ENCODE data around the genes ITGA10, LIX1L and CHD1L.

GRCh38 chr1:121118238-121118864 is 65.8 kb downstream of the FAM72B start:
- CAGE, long polyA plus RNA = no peak
- RRBS = no CpG with 5 or more reads among the region's 44 CpGs

DNA sequence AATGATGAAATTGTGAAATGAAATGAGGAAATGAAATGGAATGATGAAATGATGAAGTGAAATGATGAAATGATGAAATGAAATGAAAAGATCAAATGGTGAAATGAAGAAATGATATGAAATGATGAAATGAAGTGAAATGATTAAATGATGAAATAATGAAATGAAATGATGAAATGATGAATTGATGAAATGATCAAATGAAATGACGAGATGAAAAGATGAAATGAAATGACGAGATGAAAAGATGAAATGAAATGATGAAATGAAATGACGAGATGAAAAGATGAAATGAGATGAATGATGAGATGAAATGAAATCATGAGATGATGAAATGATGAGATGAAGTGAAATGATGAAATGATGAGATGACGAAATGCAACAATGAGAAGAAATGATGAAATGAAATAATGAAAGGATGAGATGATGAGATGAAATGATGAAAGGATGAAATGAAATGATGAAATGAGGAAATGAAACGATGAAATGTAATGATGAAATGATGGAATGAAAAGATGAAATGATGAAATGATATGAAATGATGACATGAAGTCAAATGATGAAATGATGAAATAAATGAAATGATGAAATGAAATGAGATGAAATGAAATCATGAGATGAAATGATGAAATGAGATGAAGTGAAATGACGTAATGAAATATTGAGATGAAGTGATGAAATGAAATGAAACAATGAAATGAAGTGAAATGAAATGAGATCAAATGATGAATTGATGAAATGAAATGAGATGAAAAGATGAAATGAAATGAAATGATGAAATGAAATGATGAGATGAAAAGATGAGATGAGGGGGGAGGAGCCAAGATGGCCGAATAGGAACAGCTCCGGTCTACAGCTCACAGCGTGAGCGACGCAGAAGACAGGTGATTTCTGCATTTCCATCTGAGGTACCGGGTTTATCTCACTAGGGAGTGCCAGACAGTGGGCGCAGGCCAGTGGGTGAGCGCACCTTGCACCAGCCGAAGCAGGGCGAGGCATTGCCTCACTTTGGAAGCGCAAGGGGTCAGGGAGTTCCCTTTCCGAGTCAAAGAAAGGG is 216.2 kb downstream of the SRGAP2C start:
- CAGE, long polyA plus RNA = no peak
- RRBS = no CpG with 5 or more reads among the region's 18 CpGs

DNA sequence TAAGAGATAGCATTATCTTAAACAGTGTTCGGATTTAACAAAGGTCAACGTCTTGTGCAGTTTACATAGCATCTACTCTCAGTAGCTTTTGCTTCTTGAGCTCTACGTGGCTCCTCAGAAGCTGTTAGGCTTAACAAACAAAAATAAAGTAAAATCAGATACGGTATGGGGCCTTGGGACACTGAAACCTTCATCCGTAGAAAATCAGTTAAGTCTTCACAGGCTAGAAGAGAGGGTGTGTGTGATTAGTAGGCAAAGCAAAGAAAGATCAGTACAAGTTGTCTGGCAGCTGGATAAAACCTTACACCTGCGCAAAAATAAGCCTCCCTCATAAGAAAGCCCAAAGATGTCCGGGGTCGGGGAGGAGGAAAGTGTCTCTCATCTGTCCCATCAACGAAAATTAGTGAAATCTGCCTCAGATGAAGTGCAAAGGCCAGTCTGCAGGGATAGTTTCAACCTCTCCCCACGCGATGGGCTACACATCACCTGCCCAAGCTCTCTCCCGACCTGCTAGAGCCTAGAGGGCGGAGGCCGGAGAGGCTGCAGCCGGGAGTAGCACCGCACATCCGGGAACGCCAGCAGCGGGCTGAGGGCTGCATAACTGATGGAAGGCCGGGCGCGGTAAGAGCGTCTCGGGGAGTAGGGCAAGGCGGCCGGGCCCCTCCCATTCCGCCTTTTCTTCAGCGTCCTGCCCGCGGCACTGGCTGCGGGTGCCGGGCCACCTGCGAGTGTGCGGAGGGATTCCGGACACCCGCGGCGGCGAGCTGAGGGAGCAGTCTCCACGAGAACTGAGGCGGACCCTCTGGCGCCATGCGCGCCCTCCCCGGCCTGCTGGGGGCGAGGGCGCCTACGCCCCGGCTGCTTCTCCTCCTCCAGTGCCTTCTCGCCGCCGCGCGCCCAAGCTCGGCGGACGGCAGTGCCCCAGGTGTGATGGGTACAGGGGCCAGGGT is 334.0 kb downstream of the SRGAP2C start:
- CAGE, long polyA plus RNA = no peak
- RRBS = 5% methylated on average over 15 of the region's 57 CpGs

- CAGE, long polyA plus RNA = no peak
- RRBS = no CpG with 5 or more reads among the region's 9 CpGs
Observed at GRCh38 chr1:121586597-121587179, 401.9 kb downstream of the SRGAP2C start.

DNA sequence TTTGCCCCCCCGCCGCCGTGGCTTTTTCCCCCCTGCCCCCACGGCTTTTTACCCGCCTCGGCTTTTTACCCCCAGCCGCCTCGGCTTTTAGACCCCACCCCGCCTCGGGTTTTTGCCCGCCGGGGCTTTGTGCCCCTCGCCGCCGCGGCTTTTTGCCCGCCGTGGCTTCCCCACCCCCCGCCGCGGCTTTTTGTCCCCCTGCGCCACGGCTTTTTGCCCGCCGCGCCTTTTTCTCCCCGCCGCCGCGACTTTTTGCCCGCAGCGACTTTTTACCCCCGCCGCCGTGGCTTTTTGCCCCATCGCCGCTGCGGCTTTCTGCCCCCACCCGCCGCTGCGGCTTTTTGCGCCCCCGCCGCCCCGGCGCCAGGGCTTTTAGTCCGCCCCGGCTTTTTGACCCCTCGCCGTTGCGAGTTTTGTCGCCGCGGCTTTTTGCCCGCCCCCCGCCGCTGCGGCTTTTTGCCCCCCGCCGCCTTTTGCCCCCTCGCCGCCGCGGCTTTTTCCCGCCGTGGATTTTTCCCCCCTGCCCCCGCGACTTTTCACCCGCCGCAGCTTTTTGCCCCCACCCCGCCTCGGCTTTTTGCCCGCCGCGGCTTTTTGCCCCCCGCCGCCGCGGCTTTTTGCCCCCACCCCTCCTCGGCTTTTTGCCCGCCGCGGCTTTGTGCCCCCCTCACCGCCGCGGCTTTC is 408.3 kb downstream of the H3-7 start:
- CAGE, long polyA plus RNA = no peak
- RRBS = no CpG with 5 or more reads among the region's 86 CpGs

DNA sequence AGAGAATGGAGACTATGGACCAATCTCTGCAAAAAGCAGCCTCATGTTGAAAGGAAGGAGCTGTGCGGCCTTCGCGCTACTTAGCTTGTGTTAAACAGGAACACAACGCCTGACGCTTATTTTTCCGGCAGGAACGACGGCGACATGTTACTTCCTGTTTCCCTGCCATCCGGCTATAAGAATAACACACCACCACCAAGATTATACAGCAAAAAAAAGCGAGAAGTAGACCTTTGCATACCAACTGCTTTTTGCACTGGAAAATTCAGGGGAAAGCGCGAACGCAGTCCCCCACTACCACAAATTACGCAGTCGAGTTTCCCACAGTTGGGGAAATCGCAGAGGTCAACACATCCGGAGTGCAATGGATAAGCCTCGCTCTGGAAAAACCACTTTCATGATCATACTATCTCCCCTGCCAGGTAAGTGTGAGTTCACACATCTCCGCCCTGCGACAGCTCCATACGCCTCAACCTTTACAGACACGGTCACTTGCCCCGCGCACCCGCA is 206.5 kb downstream of the H3-7 start:
- CAGE, long polyA plus RNA = no peak
- RRBS = no CpG with 5 or more reads among the region's 26 CpGs

- CAGE, long polyA plus RNA = no peak
- RRBS = no CpG with 5 or more reads among the region's 27 CpGs
Observed at GRCh38 chr1:143803938-143804503, 101.8 kb downstream of the H3-7 start.

DNA sequence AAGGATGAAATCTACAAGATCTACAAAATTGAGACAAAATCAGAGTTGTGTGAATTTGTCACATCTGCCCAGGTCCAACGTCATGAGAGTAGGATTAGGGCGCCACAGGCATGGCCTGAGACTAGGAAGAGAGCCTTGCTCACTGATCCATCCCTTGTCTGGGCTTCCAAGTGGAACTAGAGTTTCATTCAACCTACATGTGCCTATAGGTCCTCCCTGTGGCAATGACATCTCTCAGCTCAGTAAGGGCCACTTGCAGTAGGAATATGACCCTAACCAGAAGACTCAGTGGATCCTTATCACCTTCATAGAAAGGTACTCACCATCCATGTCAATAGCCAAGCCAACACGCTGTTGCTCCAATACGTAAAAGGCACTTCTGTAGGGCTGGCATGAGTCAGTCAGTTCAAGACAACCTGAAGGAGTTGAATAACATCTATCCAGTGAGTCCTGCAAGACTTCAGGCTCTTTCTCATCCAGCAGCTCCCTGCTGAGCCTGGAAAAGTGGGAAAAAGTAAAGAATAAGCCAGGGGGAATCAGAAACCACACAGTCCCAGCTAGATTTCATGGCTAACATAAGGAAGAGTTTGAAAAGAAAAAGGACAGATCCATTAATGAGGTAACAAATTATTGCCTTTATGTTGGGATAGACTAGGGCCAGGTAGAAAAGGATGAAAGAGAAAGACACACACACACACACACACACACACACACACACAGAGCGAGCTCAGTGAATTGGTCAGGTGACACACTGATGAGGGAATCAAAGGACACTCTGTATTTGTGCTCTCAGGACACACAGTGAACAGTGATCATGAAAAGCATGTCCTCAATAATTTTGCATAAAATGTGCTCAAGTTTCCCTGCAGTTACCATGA is 33.7 kb downstream of the NBPF15 start:
- CAGE, long polyA plus RNA = no peak
- RRBS = no CpG with 5 or more reads among the region's 5 CpGs

DNA sequence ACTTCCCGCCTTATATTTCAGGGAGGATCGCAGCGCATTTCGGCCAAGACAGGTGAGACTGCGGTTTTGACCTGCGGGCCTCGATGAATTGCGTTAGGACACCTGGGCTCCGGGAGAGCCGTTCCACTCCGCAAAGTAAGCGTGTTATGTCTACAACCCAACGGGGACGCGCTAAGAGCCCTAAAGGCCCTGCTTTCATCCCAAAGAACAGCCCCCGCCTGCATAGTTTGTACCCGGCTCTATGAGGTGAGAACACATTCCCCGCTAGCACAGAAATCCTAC is 32.7 kb upstream of the PPIAL4F start:
- CAGE, long polyA plus RNA = no peak
- RRBS = no CpG with 5 or more reads among the region's 18 CpGs

DNA sequence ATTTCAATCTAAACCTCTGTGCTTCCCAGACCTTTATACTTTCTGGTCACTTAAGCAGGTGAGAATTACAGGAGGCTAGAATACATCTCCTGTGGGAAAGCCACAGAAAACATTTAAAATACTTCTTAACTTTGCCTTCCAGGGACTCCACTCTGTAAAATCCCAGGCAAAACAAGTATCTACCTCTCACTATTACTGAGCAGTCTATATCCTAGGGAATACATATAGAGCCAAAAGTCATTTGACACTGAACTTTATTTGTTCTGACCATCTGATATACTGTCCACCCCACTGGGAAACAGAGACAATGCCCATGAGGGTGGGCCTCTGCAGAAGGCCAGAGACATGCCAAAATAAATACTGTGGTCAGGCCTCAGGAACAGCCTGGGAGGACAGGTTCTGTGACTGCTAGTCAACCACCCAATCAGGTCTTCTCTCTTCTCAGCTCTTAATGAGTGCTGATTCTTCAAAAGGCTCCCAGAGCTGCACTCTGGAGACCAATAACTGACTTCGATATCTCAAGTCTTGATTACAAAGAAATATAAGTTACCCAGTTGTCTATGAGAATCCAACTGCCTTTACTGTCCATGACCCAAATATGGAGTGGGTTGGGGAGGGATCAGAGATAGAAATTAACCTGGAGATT is 5.4 kb upstream of the ANKRD35 start:
- CAGE, long polyA plus RNA = no peak
- RRBS = no CpG with 5 or more reads among the region's 1 CpG

DNA sequence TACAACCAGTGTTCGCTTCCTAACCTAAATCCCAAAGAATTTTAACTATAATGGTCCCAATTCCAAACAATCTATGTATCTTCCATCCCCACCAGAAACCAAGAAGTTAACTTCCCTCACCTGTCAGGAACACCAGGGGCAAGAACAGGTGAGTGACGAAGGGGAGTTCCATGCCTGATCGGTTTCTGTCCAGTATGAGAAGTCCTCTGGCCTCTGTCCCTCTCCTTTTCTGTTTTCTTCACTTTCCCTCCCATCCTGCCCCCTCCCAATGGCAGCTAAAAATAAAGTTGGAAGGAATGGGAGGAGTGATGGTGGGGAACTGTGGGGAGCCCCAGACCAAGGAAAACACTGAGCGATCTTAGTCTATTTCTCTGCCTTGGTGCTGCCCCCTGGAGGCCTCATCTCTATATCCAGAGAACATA is at the start of gene ITGA10:
Gene ITGA10 (minus strand): TSS at position 208 of the 422 bp plus-strand sequence.
- CAGE, long polyA plus RNA = no peak
- RRBS = no CpG with 5 or more reads among the region's 4 CpGs

DNA sequence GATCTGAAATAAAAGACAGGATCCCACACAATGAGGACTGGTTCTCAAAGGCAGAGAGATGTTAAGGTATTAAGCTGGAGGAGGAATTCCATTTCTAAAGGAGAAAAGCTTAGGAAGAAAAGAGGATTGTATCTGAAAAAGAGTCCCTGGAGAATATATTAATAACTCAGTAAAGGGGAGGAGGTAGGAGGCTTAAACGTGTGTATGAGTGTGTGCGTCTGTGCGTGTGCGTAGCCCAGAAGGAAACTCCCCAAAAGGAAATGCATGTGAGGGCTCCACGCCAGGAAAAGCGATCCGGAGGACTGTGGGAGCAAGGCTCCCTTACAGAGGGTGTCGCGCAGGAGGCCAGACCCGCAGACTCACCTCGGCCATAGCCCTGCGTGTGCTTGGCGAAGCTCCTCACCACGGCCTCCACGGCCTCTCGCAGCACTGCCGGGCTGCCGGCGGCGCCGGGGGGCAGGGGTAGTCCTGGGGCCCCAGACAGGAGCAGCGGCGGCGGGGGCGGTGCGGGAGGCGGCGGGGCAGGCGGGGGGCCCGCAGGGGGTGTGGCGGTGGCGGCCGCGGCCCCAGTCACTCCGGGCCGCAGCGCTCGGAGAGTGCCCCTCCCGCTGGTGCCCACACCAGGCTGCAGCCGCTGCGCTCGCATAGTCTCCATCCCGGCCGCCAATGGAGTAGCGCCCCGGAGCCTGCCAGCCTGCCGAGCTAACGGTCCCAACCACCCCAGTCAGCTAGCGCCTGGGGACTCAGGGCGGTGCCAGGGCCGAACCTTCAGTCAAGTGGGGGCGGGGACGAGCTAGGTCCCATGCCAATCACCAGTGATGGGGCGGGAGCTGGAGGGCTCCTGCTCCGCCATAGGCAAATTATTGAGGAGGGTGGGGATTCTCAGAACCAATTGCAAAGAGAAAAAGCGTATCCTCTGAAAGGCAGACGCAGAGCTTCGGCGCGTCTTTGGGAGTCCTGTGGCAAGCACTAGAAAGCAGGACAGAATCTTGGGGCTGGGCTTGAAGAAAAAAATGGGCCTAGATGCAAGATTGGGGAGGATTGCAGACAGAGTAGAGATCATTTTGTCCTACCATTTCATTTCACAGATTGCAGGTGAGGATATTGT is at the start of gene LIX1L:
Gene LIX1L (minus strand): TSS at position 745 of the 1,108 bp plus-strand sequence.
- CAGE, long polyA plus RNA = start-site peak on the minus strand centred at position 718 of the sequence, 28 bp wide, 47 and 107 reads in 2 replicates
- RRBS = under 1% methylated on average over 9 of the region's 60 CpGs

- CAGE, long polyA plus RNA = no peak
- RRBS = no CpG with 5 or more reads among the region's 2 CpGs
Observed at GRCh38 chr1:145959519-145960034, 1.8 kb upstream of the LIX1L start.

DNA sequence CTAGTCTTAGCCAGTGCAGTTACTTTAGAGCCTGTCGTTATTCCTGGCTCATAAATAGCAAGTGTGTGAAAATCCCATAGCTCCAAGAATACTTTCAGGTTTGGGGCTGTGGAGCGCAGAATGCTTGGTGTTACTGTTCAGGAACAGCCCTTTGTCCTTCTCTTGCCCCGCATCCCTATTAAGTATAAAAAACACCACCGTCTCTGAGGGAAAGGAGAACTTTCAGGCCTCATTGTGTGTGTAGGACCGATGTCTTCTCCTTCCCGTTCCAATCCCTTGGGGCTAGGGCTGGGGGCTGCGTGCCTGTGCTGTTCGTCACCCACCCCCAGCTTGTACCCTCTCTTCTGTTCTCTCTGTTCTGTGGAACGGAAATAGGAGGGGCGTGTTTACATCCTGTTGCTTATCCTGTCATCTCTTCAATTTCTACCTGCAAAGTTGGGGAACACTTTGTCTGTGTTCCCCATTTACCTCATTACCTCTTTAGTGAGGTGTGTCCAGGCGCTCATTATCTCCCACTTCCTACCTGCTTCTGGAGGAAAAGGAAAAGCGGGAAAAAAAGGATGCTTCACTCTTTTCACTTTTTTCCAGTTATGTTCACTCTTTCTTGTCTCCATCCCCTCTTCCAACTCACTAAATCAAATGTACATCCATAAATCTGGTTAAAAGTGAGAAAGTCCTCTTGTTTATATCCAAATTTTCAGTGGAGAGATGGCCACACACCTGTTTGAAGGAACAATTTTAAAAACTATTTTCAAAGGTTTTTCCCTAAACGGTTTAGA is 812 bp upstream of the TXNIP start:
- CAGE, long polyA plus RNA = no peak
- RRBS = no CpG with 5 or more reads among the region's 13 CpGs

DNA sequence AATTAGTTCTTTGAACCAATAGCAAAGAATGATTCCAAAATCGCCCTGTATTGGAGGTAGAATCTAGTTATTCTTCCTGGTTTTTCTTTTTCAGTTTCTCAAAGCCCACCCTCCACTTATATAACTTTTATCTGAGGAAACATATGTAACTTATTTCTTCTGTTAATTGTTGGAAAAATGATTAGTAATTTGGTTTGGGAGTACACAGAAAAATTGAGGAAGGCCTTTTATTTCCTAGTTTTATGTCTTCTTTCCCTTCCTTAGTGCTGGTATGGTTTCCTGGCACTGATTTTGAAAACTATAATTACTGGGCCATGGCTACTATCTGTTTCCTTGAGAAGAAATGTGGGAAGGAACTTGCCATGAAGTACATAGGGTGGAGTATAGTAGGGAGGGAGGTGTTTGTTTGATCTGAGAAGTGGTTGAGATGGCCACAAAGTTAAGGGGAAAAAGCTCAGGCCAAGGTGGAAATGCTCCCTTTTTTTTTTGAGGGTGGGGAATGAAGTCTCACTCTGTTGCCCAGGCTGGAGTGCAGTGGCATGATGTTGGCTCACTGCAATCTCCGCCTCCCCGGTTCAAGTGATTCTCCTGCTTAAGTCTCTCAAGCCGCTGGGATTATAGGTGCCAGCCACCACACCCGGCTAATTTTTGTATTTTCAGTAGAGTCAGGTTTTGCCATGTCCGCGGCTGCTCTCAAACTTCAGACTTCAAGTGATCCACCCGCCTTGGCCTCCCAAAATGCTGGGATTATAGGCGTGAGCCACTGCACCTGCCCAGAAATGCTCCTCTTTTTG is 11.4 kb downstream of the HJV start:
- CAGE, long polyA plus RNA = no peak
- RRBS = no CpG with 5 or more reads among the region's 9 CpGs

- CAGE, long polyA plus RNA = no peak
- RRBS = no CpG with 5 or more reads among the region's 2 CpGs
Observed at GRCh38 chr1:146050465-146050882, 28.9 kb upstream of the HJV start.

DNA sequence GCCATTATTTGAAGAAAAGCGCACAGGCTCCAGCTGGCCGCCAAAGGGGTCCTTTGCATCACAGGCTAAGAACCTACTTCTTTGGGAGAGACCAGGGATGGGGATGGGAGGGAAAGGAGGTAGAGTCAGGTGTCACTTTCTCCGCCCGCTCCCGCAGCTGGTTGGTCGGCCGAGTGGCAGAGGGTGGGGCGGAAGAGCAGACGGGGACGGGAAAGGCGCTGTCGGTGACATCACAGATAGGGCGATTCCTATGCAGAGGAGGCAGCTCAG is 64.8 kb upstream of the PPIAL4H start:
- CAGE, long polyA plus RNA = no peak
- RRBS = no CpG with 5 or more reads among the region's 13 CpGs

GRCh38 chr1:147242163-147242873 is at the start of gene CHD1L:
Gene CHD1L (plus strand): TSS chr1:147242684.
- CAGE, long polyA plus RNA = start-site peak on the plus strand at chr1:147242693-147242754, 179 and 145 reads in 2 replicates
- RRBS = 2% methylated on average over 4 of the region's 56 CpGs

- CAGE, long polyA plus RNA = no peak
- RRBS = no CpG with 5 or more reads among the region's 7 CpGs
Observed at GRCh38 chr1:147423085-147423303, 118.3 kb upstream of the BCL9 start.

DNA sequence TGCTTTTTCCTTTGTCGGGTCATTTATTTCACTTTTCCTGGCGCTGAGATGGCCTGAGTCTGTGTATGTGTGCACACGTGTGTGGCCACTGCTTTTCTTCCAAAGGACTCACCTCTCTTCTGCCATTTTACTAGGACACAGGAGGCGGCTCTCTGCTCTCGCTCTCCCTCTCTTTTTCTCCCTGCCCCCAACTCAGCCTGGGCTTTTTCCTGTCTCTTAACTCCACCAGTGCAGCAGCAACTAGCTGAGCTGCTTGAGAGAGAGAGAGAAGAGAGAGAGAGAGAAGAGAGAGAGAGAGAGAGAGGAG is 532 bp upstream of the BCL9 start:
- CAGE, long polyA plus RNA = no peak
- RRBS = no CpG with 5 or more reads among the region's 5 CpGs

Data from AG04450 (cell line).